Progenitor cell of endocrine pancreas (in vitro differentiated cells): ENCODE results near the gene EML5.

DNA sequence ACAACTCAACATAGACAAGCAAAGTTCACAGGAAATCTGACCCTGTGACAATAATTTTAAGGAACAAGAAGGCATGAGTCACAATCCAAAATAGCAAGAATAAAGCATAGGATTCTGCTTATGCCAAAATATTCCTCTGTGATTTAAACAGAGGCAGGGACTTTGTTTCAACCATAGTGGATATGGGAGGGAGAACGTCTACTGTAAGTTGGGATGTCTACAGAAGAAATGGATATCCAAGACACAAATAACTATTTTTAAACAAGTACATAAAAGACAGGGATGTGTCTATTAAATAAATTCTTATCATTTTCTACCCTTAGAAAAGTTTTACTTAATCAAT is 44.5 kb downstream of the GPR65 start:
- PRO-cap = no peak

DNA sequence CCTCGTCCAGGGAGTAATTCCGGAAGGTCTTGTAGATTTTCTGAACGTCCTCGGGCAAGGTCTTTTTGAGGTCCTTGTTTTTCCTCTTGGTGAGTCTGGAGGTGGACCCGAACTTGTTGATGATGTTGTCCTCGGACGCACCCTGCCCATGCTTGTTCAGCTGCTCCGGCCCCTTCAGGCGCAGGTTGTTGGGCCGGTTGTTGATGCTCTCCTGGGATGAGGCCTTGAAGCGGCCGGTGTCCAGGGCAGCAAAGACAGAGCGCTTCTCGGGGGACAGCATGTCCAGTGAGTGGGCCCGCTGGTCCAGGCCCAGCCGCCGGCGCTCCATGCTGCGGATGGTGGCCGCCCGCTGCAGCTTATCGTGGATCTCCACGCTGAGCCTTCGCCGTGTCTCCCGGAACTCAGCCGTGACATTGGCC is 137.4 kb downstream of the KCNK10 start:
- PRO-cap = no peak

DNA sequence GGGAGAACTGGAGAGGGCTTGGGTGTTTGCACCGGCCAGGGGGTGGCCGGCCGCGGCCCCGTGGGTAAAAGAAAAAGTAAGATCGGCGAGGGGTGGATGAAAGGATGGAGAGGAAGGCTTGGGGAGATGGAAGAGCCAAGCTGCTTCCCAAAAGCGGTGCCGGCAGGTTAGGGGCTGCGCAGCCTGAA is 202 bp downstream of the KCNK10 start:
- PRO-cap = no peak

- PRO-cap = bidirectional peak, plus-strand start at chr14:88792172, minus-strand start at chr14:88792119; bidirectional peak, plus-strand start at chr14:88792609, minus-strand start at chr14:88792503; bidirectional peak, plus-strand start at chr14:88793048, minus-strand start at chr14:88792874
Measured at GRCh38 chr14:88791965-88793178, at the start of gene EML5. Gene EML5 (minus strand): TSS chr14:88792953.

DNA sequence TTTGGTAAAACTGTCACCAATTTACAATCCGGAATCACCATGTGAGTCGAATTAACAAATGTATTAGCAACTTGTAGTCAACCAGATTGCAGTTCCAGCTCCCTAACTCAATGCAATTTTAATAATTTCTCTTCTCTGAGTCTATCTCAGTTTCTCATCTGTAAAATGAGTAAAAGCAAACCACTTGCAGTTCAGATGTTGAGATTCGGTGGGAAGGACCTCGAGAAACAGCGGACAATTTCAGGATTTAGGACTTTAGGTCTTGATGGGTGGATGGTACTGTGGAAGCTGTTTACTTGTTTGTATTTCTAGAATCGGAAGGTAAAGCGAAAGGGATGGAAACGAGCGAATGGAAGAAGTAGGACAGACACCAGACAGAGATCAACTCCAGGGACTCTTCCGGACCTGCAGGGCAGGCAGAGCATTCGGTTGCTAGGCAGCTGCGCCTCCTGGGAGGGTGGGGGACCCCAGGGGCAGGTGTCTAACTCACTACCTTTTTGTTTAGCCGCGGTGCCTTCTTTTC is 451 bp upstream of the TTC8 start:
- PRO-cap = bidirectional peak, plus-strand start outside the sequence, minus-strand start at position 425 of the sequence

GRCh38 chr14:89198640-89199443 is 218.2 kb downstream of the FOXN3 start:
- PRO-cap = no peak

DNA sequence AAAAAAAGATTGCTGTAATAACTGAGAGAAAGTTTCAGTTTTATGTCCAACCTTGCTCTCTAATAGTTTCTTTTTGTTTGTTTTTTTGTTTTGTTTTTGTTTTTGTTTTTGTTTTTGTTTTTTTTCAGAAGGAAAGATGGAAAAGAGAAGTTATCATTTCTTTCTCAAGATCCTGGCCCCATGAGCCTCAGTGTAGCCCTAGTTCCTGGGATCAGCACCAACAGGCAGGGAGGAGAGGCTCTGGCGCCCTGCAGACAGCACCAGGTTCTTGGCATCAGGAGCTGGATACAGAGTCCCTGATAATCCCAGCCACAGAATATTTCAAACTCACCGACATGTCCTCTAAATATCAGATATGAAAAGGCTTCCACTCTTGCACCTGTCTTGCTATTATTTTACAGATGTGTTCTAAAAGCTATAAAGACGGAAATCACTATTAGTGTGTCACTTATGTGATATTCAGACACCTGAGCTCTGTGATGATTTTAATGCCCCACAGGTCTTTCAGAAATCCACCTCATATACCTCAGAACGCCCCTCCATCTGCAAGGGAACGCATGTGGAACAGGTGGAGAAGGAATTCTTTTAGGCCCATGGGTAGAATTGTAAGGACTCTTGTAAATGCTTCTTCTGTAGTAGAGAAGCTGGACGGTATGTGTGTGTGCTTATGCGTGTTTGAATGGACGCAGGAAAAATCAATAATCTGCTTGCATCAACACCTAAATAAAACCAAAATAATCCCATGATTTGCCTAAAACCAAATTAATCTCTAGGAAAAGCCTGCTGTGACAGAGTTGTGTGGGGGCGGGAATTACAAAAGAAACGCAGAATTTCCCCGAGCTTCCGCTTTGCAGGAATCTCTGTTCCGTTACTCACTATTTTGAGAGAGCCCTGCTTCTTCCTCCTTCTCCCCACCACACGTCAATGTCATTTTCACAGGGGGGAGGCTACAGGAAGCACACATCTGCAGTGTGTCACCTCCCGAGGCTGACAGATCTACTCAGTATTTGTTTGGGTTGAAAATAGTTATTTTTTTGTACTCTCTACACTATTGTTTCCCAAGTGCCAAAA is 52.4 kb downstream of the FOXN3 start:
- PRO-cap = no peak

- PRO-cap = no peak
Measured at GRCh38 chr14:89397509-89398016, 19.5 kb downstream of the FOXN3 start.

- PRO-cap = no peak
Measured at GRCh38 chr14:89399624-89400226, 17.3 kb downstream of the FOXN3 start.

GRCh38 chr14:89403377-89403782 is 13.7 kb downstream of the FOXN3 start:
- PRO-cap = no peak

DNA sequence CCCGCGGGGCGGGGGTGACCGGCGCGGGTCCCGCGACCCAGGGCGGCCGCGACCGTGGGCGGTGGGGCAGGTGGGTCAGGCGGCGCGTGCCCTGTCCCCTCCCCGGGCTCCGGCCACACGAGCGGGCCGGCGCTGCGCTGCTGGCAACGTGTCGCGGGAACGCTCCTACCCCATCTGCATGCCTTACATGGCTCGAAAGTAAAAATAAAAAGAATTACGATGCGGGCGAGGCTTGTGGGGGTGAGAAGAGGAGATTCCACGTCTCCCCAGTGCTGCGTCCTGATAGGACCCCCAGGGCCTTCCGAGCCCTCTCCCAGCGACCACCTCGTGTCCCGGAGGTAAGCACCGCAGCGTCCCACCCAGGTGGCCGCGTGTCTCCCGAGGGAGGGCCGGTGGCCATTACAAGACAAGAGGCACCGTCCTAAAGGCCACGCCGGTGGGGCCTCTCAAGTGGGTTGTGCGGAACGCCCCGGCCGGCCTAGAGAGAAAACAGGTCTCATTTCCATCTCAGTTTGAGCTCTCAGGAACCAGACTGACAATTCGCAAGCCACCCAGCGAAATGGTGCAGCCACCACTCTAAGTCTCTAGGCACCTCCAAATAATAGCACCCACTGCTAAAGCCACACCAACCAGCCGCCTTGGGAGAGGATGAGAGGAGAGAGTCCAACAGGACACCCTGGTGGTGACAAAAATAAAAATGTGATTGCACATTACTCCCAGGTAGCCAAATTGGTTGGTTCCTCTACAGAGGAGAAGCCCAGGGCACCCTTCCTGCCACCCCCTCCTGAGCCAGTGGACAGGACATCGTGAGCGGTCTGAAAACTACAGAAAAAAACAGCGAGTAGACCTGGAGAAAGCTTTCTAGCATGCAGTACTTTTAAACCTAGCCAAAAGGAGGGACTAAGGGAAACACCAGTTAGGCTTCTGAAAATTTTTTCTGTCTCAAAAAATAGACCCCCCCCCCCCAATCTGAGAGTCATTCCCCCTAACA is 721 bp upstream of the FOXN3 start:
- PRO-cap = bidirectional peak, plus-strand start at position 399 of the sequence, minus-strand start at position 180 of the sequence; unidirectional peak, minus-strand start at position 637 of the sequence

- PRO-cap = no peak
Measured at GRCh38 chr14:89493649-89494527, 76.9 kb upstream of the FOXN3 start.

DNA sequence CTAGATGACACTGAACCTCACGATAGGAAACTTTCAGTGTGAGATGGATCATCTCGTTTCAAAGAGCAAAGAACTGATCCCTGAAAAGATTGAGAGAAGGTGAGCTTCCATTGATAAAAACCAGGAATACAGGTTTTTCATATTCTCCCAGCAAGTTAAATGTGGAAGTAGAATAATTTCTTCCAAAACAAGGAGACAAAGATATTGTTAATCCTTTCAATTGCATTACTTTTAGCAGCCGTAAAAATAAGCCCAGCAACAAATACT is 212.0 kb upstream of the FOXN3 start:
- PRO-cap = no peak

- PRO-cap = no peak
Measured at GRCh38 chr14:89720414-89721368, 233.8 kb downstream of the EFCAB11 start.

DNA sequence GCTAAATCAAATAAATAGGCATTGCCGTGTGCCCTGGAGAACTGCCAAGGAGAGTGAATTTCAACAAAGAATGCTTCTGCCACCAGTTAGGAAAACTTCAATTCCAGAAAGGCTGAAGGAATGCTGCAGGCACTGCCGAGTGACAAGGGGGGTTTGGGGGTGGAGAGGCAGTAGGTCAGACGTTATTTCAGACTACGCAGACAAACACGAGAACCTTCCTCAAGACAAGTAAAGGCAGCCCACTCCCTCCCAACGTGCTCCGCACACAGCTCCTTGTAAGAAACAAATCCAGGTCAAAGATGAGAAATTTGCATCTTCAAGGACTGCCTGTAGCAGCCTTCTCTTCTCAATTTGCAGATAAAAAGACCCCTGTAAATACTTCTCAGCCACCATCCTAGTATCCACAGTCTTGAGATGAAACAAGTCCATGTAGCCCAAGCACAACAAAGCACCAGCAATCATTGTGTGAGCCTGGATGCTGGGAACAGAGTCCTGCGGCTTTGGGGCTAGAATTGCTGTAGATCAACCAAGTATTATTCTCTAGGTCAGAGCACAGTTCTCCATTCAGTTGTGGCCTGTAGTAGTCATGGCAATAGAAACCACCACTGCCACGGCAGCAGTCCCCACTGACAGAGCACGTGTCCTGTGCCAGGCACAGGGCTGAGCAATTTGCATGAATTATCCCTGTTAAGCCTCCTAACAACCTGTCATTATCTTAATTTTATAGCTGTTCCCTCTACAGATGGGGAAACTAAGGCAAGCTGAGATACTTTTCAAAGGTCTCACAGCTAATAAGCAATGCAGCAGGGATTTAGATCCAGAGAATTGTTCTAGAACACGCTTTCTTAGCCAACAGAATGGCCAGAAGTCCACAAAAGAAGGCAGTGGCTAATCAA is 43.1 kb downstream of the EFCAB11 start:
- PRO-cap = no peak

DNA sequence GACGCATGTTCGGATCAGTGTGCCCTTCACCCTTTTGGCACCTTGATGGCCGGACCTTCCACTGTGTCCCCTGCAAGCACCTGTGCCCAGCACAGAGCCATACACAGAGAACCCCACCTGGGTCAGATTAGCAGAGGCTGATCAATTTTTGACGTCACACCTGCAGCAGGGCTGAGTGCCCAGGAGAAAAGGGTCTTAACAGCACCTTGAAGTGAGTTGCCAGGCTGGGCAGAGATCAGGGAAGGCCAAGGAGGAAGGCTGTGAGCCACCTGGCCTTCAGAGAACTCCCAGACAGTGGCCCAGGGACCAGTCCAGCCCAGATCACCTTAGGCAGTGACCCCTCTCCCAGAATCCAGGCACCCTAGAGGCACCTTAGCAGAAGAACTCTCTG is 114.5 kb downstream of the CALM1 start:
- PRO-cap = bidirectional peak, plus-strand start at position 214 of the sequence, minus-strand start at position 67 of the sequence

- PRO-cap = no peak
Measured at GRCh38 chr14:90521125-90521825, 124.4 kb downstream of the CALM1 start.

DNA sequence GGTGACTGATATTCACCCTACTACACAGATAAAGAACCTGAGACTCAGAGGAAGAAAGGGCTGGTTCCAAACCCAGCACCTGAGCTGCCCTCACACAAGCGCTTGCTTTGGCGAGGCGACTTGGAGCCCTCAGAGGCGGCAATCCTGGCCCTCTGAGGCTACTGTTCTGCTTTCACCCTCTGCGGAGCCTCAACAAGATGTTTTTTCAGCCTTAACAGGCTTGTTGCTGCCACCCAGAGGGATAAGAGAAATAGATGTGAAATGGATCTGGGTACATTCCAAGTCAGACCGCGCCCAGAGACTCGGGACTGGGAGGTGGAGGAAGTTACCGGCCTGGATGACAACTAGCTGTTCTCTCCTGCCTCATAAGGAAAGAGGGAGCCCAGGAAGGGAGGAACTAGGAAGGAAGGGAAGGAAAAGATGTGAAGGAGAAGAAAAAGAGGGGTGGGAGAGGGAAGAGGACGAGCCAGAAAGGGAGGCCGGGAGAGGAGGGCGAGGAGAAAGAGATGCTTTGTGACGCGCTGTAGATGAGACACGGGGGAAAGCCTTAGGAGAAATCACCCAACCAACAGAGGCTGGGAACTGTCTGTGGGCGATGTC is 89.5 kb downstream of the TTC7B start:
- PRO-cap = no peak

- PRO-cap = no peak
Measured at GRCh38 chr14:90969679-90970362, 90.6 kb downstream of the RPS6KA5 start.

GRCh38 chr14:91060785-91061039 is 271 bp upstream of the RPS6KA5 start:
- PRO-cap = no peak